Breast epithelium (tissue), 2 donors: ENCODE measurements around a stretch of chr6.

DNA sequence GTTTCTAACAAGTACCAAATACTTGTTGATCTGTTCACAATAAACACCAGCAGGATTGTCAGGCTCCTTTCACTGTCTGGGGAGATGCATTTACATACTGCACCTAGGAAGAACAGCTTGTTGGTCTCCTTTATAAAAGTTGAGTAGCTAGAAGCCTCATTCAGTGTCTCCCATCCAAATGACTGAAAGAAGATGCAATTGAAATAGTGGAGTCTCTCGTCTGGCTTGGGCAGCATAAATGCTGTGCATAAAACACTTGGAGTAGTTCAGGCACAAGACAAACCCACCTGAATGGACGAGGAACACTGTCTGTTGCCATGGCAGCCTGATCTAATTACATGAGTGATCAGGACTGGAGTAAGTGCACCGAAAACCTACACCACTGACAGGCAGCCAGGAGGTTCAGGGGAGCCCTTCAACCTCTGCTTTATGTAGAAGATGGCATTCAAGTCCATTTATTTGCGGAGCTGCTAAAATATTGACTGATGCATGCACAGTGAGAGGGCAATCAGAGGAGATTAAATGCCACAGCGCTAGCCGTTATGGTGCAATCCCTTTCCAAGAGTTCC lies 2.8 kb downstream of the ATXN1 start:
- PRO-cap = no peak
- RAMPAGE, long total RNA, 2 experiments = no peak in any of the 2 experiments

GRCh38 chr6:17015529-17016639 lies 86.0 kb upstream of the STMND1 start:
- PRO-cap = no peak
- RAMPAGE, long total RNA, 2 experiments = no peak in any of the 2 experiments

- PRO-cap = no peak
- RAMPAGE, long total RNA, 2 experiments = no peak in any of the 2 experiments
Observed at GRCh38 chr6:17281794-17282851, 962 bp downstream of the RBM24 start.

DNA sequence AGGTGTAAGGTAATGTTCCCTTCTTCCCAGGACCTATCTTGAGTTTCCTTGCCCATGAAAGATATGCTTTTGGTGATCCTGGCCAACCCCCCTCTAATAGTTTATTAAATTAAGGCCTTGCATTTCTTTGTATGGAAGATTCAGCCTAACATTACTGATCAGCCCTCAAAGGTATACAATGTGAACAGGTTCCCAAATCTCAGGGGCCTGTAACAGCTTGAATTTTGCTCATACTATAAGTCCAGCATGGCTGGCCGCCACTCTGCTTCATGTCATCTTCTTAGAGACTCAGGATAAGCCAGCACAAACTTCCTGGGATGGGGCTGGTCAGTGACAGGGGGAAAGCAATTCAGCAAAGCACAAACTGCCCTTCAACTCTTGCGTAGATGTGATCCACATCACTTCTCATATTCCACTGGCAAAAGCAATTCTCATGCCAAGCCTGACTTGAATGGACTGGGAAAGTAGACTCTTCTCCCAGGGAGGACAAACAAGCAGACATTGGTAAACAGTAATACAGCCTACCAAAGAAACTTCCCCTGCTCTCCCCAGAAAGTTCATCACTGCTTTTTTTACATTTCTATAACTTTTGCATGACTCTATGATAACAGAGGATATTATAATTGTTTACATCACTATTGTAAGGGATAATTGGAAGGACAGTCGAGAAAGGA lies 37.2 kb downstream of the RBM24 start:
- PRO-cap = no peak
- RAMPAGE, long total RNA, 2 experiments = no peak in any of the 2 experiments

DNA sequence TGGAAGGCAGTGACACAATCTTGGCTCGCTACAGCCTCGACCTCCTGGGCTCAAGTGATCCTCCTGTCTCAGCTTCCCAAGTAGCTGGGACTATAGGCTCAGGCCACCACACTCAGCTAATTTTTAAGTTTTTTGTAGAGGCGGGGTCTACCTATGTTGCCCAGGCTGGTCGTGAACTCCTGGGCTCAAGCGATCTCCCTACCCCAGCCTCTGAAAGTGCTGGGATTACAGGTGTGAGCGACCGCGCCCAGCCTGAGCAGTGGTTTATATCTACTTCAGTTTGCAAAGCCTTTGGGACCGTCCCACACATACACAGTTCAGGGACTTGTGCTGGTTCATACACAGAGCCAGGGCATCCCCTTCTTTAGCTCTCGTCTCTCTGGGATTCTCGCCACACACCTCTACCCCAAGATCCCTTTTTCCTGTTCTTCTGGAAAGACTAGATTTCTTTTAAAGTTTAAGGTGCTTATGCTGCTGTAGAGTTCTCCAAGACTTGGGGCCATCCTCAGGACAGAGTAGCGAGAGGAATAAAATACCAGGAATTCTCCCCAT lies 12.5 kb downstream of the CAP2 start:
- PRO-cap = no peak
- RAMPAGE, long total RNA, 2 experiments = no peak in any of the 2 experiments

DNA sequence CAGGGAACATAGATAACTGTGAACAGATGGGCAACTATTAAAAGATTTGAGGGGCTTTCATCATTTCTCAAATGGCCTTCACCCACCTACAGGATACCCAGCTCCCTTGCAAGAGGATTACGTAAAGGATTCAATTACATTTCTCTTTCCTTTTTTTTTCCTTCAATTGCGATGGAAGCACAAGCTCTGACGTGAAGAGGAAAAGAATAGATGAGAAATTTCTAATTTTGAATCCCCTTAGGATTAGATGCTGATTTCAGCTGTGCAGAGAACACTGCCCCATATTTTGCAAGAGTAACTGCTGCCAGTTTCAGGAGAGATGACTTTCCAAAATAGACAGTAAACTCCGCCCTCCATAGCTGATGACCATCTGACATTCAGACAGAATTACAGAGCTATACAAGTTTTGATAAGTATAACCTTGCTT lies 25.3 kb downstream of the CAP2 start:
- PRO-cap = no peak
- RAMPAGE, long total RNA, 2 experiments = no peak in any of the 2 experiments

GRCh38 chr6:17599818-17600080 lies 353 bp upstream of the FAM8A1 start:
- PRO-cap = no peak
- RAMPAGE, long total RNA, 2 experiments = no peak in any of the 2 experiments

GRCh38 chr6:17601383-17601744 lies 1.3 kb downstream of the FAM8A1 start:
- PRO-cap = no peak
- RAMPAGE, long total RNA, 2 experiments = no peak in any of the 2 experiments

DNA sequence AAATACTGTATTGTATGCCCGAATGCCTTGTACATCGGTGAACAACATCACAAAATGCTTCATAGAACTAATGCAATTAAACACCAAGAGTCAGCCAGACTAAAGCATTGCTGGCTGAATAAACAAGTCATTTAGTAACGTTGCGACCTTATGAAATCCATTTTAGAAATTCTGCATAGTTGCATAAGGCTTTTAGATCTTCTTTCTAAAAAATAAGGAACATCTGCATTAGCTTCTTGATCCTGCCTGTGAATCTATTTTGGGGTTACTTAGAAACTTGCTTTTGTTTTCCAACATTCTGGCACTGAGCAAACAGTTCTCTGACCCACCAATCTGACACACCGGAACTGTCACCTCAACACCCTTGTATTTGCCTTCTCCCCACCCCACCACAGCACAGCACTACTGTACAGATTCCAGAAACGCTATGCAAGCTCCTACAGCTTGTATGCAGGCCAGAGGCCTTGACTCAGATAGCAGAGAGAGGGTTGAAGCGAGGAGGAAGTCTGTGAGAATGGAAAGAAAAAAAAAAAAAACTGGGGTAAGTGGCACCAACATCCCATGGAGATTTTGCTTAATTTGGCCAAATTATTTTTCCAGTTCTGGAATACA lies 55.0 kb downstream of the KIF13A start:
- PRO-cap = no peak
- RAMPAGE, long total RNA, 2 experiments = no peak in any of the 2 experiments

DNA sequence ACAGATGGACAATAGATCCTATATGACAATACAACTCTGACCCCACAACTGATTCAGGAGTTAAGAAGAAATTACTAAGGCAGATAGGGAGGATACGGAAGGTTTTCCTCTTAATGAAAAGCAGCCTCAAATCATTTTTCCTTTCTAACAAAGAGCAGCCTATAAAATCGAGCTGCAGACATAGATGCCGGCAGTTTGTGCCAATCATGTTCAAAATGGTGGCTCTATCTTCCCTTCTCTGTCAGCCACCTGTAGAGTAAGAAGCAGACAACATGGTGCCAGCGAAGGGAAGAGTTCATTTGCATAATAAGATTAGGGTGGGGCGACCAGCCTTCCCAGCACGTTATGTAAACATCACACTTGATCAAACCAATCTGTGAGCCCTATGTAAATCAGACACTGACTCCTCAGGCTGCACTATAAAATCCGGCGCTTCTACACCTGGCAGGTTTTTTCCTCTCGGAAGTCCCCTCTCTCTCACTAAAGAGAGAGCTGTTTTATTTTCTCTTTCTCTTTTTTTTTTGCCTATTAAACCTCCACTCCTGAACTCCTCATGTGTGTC lies 13.1 kb downstream of the TPMT start:
- PRO-cap = no peak
- RAMPAGE, long total RNA, 2 experiments = no peak in any of the 2 experiments

- PRO-cap = no peak
- RAMPAGE, long total RNA, 2 experiments = no peak in any of the 2 experiments
Observed at GRCh38 chr6:18256314-18256513, 8.1 kb downstream of the DEK start.

GRCh38 chr6:18389556-18389955 lies 2.4 kb downstream of the RNF144B start:
- PRO-cap = no peak
- RAMPAGE, long total RNA, 2 experiments = no peak in any of the 2 experiments

- PRO-cap = no peak
- RAMPAGE, long total RNA, 2 experiments = no peak in any of the 2 experiments
Observed at GRCh38 chr6:19806384-19806770, 30.8 kb upstream of the ID4 start.

- PRO-cap = no peak
- RAMPAGE, long total RNA, 2 experiments = start-site peak on the minus strand in 1 of 2 experiments, at chr6:19839078-19839150 at its widest, 11 reads per replicate
Observed at GRCh38 chr6:19838976-19839726, 2.0 kb downstream of the ID4 start.

GRCh38 chr6:19845517-19846051 lies 8.4 kb downstream of the ID4 start:
- PRO-cap = no peak
- RAMPAGE, long total RNA, 2 experiments = no peak in any of the 2 experiments

GRCh38 chr6:19853709-19854233 lies 16.6 kb downstream of the ID4 start:
- PRO-cap = no peak
- RAMPAGE, long total RNA, 2 experiments = no peak in any of the 2 experiments

GRCh38 chr6:20400570-20401095 lies 1.0 kb upstream of the E2F3 start:
- PRO-cap = no peak
- RAMPAGE, long total RNA, 2 experiments = no peak in any of the 2 experiments

DNA sequence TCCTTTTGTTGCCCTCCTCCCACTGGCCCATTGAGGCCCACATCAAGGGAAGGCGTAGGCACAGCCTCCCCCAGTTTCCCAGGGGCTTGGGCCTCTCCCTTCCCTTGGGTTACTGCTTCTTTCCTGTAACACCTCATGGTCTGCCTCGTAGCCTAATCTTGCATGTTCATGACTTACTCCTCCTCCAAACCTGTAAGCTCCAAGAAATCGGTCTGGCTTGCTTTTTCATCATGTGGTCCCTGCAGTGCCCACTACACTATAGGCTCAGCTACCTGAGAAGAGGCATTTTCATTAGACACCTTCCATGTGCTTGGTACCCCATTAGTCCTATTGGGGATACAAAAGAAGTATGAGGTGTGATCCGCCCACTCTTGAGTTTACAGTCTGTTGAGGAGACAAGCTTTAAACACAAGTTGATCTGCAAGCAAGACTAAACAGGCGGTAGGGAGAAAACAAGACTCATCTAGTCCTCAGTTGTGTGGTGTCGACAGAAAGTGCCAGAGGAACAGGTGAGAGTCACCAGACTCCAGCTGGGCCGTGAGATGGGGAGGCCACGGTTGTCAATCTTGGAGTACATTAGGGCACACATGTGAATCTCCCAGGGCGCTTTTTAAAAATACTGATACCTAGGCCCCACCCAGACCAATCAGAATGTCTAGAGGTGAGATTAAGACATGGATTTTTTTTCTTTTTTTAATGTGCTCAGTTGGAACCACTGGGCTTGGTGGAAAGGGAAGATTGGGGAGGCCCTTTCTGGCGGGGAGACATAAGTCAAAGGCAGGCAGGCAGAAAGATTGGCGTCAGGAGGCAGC lies 10.2 kb downstream of the E2F3 start:
- PRO-cap = no peak
- RAMPAGE, long total RNA, 2 experiments = no peak in any of the 2 experiments

GRCh38 chr6:20424435-20425215 lies 22.9 kb downstream of the E2F3 start:
- PRO-cap = no peak
- RAMPAGE, long total RNA, 2 experiments = no peak in any of the 2 experiments

GRCh38 chr6:20491036-20492409 lies 42.7 kb upstream of the CDKAL1 start:
- PRO-cap = no peak
- RAMPAGE, long total RNA, 2 experiments = no peak in any of the 2 experiments